ENCODE measurements around the genes JPH4, REC8 and CIDEB.

DNA sequence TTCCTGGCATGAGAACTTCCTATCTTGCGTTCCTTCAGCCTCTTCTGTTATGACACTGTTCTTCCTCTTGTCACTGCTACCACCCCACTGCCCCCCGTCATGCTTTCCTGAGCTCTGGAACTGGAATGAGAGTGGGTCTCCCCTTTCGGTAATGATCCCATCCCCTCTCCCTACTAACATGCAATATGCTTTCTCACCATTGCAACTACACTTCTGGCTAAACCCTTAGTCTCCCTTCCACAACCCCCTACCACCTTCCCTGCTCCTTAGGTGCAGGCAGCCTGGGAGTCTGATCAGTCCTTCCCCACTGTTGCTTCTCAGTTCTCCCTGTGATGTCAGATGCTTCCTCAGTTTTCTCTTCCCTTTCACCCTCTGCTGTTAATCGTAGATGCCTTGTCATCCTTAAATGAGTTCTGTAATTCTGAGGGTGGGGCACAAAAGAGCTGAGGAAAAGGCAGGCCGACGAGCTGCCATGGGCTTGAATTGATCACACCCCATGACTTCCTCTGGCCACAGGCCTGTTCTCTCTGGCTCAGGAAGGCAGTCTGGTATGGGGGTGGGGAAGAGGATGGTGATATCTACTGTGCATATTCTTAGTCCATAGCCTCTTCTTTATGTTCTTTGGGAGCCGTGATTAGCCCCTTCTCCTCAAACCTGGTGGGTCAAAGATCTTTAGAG lies 5.1 kb upstream of the AP1G2 start:
- PRO-cap, 2 experiments: no peak in any of the 2 experiments

GRCh38 chr14:23577812-23579262 lies at the start of gene JPH4:
JPH4 (minus strand) TSS chr14:23578790.
- PRO-cap, 2 experiments: no peak in any of the 2 experiments

GRCh38 chr14:23612061-23612676 lies 24.0 kb upstream of the DHRS2 start:
- PRO-cap, 2 experiments: no peak in any of the 2 experiments

GRCh38 chr14:23631683-23632503 lies 4.3 kb upstream of the DHRS2 start:
- PRO-cap, 2 experiments: no peak in any of the 2 experiments

DNA sequence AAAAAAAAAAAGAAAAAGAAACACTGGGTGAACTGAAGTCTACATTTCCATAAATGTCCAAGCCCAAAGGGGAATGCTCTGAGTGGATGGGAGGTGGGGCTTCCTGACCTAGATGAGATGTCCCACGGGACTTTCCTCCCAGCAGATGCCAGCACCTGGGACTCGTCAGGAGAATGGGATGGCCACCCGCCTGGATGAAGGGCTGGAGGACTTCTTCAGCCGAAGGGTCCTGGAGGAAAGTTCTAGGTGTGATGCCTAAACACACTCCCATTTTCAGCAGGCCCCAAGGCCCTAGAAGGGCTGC lies 7.3 kb upstream of the CPNE6 start:
- PRO-cap, 2 experiments: no peak in any of the 2 experiments

DNA sequence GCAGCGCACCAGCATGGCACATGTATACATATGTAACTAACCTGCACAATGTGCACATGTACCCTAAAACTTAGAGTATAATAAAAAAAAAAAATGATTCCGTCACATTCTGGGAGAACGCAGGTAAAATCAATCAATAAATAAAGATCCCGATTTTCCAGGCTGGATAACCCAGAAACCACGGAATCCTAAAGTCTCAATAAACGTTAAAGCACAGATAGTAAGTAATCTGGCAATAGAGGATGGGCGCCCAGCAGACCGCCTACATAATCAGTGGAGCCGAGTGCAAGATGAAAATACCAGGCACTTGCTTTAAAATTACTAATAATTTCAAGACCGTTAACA lies 1.3 kb upstream of the DCAF11 start:
- PRO-cap, 2 experiments: no peak in any of the 2 experiments

GRCh38 chr14:24124229-24124599 lies 6.2 kb upstream of the FITM1 start:
- PRO-cap, 2 experiments: peak in 1 of 2 experiments; most common plus-strand start chr14:24124445 (in 1)

DNA sequence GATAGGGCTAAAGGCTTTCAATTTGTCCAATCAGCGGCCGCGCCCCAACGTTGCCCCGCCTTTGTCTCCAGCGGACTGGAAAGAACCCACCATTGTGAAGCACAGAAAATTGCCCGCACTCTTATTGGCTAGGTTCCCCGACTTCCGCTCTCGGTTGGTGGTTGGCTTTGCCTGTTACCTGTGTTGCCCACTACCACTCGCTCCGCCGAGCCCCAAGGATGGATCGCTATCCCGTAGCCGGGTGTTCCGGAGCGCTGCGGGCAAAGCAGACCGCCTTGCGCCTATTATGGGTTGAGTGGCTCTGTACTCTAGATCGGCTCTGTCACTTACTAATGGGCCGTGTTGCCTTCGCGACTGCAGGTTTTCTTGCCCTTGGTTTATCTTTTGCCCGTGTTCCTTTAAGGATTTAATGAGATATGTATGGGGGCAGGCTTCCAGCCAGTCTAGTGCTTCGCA lies 307 bp upstream of the EMC9 start:
- PRO-cap, 2 experiments: peak in 2 of 2 experiments; most common plus-strand start position 193 of the sequence (in 2)

DNA sequence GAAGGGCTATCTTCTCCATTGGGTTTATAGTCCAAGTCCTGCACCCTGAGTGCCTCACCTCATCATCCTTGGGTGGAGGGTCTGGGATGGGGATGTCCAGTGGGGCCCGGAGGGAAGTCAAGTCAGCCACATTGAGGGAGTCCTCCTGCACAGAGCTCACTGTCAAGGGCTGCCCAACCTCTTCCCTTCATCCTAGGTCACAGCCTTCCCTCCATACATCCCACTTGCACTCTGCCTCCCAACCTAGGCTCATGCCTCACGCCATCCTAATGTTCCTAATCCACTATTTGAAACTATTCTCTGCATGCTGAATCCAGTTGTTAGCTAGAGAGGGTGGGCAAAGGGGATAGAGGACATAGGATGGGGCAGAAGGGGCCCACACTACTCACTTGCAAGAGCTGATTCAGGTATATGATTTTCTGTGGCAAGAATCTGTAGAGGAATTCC lies 1.1 kb downstream of the PSME2 start:
- PRO-cap, 2 experiments: no peak in any of the 2 experiments

- PRO-cap, 2 experiments: peak in 2 of 2 experiments; most common plus-strand start chr14:24171637 (in 1); most common minus-strand start chr14:24171604 (in 2)
Measured at GRCh38 chr14:24171435-24172387, at the start of gene REC8. REC8 (plus strand) TSS chr14:24172080.

DNA sequence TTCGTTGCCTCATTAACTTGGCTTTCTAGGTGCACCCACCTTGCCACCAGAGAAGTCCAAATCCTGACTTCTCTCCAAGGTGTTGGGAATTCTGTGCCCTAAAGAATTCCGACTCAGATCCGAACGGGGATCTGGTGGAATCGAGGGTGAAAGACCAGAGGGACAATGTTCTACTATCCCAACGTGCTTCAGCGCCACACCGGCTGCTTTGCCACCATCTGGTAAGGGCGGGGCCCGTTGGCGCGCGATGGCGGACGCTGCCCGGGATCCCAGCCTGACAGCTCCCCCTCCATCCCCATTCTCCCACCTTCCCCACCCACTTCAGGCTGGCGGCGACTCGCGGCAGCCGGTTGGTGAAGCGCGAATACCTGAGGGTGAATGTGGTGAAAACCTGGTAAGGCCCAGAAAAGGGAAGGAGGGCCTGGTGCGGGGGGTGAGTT lies 528 bp downstream of the REC8 start:
- PRO-cap, 2 experiments: no peak in any of the 2 experiments

- PRO-cap, 2 experiments: peak in 1 of 2 experiments; most common plus-strand start chr14:24188303 (in 1); most common minus-strand start chr14:24188304 (in 1)
Measured at GRCh38 chr14:24187949-24188477, 603 bp downstream of the IPO4 start.

- PRO-cap, 2 experiments: no peak in any of the 2 experiments
Measured at GRCh38 chr14:24196144-24196422, 842 bp upstream of the TM9SF1 start.

GRCh38 chr14:24246676-24247248 lies 4.3 kb upstream of the TINF2 start:
- PRO-cap, 2 experiments: no peak in any of the 2 experiments

DNA sequence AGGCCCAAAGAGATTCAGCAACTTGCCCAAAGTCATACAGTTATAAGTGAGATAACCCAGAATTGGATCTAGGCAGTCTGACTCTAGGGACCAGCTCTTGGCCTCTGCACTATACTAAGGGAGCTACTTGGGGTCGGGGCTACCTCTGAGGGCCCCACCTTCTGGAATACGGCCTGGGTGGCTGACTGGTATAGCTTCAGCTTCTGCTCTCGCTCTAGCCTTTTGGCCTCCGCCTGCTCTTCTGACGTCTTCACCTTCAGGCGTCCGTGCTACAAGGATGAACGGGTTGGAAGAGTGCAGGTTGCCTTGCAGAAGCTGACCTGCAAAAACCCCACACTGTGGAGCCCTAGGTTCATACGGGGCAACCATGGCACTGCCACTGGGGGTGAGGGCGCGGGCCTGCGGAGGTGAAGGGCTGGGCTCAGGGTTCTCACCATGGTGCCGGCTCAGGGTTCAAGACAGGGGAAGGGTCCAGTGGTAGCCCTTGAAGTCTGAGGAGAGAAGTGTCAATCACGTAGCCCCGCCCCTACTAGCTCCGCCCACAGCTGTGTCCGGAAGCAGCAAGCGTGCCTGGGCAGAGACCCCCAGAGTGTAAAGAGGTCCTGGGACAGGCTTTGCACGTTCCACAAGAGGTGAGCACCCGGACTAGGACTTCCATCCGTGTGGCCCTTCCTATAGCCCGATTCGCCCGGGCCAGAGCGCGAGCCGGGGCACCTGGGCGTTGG lies 556 bp downstream of the RABGGTA start:
- PRO-cap, 2 experiments: no peak in any of the 2 experiments

DNA sequence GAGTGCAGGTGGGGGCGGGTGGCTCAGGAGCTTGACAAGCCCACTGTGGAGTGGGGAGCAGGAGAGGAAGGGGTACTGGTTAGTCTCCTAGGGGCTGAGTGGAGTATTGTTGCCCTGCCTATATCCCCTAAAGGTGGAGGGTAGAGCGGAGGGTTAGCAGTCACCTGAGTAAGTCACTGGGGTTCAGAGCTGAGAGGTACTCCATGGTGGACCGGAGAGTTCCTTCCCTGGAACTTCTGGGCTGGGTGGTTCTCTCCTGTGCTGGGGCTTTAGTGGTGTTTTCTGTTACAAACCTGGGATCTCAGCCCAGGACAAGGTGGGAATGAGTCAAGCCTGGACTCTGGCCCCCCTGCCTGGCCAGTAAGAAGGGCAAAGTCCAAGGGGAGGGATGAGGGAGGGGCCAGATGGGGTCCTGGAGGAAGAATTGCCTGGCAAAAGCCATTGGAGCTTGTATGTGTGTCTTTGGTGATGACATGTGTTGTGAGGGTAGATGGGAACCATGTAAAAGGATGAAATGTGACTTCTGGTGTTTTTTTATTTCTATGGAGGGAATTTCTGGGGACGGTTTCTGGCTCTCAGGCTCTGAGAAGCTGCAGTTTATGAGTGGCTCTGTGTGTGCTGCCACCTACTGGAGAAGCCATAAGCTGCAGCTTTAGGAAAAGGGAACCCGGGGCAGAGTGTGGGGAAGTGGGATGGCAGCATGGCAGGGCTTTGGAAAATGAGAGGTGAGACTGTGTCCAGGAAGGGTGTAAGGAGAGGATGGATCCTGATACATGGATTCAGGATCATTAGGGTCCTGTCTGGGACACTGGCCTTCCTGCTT lies at the start of gene CIDEB:
TSS of gene CIDEB (minus strand) at position 324 of the 823 bp plus-strand sequence.
- PRO-cap, 2 experiments: no peak in any of the 2 experiments

DNA sequence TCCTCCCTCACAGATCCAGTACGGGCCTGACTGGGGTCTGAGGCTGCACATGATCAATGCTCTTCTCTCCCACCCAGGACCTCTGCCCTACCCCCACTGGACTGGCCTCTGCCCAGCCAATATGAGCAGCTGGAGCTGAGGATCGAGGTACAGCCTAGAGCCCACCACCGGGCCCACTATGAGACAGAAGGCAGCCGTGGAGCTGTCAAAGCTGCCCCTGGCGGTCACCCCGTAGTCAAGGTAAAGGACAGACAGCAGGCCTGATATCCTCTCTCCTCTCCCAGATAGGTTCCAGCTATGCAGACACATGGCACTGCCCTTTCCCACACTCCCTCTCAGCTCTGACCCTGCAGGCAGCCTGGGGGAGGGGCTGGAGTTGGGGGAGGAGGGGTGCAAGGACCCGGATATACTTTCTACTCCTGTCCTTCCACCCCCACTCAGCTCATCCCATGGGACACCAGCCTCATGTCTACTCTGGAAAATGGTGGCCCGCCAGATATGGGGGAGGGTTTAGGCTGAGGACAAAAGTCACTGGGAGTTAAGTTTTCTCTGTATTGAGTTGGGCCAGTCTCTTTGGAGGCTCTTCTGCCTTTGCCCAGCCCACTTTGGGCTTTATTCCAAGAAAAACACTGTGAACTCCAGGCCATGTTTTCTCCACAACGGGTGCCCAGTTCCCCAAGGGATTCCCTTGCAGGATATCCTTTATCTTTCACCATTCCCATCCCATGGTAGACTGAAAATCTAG lies 4.6 kb downstream of the NFATC4 start:
- PRO-cap, 2 experiments: no peak in any of the 2 experiments

- PRO-cap, 2 experiments: no peak in any of the 2 experiments
Measured at GRCh38 chr14:24399442-24400005, 721 bp downstream of the NYNRIN start.

GRCh38 chr14:24425201-24425630 lies 4.3 kb downstream of the CBLN3 start:
- PRO-cap, 2 experiments: no peak in any of the 2 experiments

DNA sequence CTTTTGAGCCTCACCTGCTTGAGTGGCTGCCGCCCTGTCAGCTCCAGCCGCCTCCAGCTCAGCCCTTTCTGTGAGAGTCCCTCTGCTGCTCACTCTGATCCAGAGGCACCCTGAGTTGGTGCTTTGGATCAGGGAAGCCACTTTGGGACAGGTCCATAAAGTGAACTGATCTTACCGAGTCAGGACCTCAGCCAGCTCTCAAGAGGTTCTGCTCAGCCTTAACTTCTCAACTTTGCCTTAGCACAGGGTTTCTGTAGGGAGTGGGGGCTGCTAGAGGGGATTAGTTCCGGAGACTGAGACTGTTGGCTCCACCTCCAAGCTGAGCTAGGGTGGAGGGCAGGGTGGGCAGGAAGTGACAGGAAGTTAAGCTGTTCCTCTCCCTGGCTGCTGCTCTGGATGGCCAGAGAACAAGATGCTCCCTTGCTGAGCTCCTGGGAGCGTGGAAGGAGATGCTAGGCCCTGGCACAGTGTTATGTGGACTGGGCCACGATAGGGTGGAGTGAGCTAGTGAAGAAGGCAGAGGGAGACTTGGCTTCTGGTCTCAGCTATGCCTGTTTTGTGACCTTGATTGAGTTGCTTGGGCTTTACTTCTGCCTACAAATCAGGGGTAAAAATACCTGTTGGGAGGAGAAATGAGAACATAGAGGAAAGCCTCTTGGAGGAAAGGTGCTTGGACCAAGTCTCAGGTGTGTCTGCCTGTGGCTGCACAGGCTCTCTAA lies 5.1 kb downstream of the SDR39U1 start:
- PRO-cap, 2 experiments: peak in 1 of 2 experiments; most common plus-strand start position 248 of the sequence (in 1)

All from monocyte (primary cell).